Heart (tissue), 3 donors: ENCODE results near the gene LFNG.

DNA sequence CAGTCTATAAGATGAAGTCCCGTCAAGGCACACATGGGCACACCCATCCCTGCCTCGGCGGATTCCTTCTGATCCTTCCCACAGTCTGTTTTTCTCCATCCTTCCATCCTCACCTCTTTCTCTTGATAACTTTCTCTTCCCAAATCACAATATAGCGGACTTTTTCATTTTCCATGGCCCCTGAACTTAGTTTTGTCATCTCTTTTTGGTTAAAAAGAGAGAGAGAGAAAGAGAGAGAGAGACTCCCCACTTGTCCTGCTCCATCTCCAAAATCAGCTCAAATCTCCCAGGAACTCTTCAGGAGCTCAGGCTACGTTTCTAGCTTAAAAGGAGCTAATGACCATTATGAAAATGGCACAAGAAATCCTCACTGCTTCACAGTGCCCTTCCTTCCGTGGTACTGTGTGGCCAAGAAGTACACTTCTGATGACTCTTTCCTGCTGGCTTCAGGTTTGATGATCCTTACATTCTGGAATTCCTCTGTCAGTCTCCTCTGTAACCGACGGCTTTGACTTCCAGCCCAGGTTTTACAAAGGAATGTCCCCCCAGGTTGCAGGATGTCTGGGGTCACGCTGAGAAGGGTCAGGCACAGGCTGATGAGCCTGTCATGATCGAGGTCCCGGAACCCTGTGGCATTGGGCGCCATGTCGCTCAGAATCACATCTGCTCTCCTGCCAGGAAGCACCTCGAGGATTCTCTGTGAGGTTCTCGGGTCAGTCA lies 2.2 kb upstream of the MAD1L1 start:
- RAMPAGE, long total RNA, 2 experiments = no peak in any of the 2 experiments

- RAMPAGE, long total RNA, 2 experiments = no peak in any of the 2 experiments
Measured at GRCh38 chr7:2237103-2237834, 4.5 kb upstream of the MAD1L1 start.

- RAMPAGE, long total RNA, 2 experiments = no peak in any of the 2 experiments
Measured at GRCh38 chr7:2324946-2325671, 10.9 kb upstream of the SNX8 start.

DNA sequence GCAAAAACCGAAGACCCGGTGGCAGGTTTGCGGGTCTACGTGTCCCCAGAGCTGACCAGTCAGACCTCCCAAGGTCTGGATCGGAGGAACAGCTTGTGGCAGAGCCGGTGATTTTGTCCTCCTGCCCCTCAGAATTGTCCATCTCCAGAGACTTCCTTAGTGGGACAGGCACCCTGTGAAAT lies 1.0 kb downstream of the EIF3B start:
- RAMPAGE, long total RNA, 2 experiments = no peak in any of the 2 experiments

GRCh38 chr7:2378975-2379566 lies 24.3 kb upstream of the CHST12 start:
- RAMPAGE, long total RNA, 2 experiments = no peak in any of the 2 experiments

DNA sequence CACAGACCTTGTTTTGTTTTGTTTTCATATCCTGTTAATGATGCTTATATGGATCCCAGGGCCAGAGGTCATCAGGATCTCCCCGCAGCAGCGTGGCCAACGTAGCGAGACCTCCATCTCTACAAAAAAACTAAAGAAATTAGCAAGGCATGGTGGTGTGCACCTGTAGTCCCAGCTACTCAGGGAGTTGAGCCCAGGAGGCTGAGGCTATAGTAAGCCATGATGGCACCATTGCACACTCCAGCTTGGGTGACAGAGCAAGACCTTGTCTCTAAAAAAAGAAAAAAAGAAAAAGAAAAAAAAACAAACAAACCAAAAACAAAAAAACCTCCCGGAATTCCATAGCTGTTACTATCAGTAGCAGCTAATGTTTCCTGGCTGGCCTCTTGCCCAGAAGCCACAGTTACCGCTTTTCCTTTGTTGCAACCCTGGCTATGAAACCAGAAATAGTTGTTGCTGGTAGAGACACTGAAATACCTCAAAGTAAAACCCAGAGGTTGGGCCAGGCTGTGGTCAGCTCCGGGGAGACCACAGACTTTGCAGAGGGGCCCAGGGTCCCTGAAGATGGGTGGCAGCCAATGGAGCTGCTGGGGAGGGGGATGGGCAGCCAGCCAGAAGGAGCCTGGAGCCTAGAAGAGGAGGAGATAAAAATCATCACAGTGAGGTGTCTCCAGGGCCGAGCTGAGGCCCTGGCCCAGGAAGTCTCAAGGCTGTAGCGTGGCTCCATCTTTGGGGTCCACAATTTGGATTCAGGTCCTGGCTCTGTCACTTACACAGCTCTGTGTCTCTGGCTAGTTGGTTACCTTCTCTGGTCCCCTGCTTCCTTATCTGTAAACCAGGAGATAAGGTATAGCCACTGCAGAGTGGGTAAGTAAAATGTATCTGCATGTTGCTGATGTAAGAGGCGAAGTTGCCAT lies 3.5 kb upstream of the CHST12 start:
- RAMPAGE, long total RNA, 2 experiments = no peak in any of the 2 experiments

DNA sequence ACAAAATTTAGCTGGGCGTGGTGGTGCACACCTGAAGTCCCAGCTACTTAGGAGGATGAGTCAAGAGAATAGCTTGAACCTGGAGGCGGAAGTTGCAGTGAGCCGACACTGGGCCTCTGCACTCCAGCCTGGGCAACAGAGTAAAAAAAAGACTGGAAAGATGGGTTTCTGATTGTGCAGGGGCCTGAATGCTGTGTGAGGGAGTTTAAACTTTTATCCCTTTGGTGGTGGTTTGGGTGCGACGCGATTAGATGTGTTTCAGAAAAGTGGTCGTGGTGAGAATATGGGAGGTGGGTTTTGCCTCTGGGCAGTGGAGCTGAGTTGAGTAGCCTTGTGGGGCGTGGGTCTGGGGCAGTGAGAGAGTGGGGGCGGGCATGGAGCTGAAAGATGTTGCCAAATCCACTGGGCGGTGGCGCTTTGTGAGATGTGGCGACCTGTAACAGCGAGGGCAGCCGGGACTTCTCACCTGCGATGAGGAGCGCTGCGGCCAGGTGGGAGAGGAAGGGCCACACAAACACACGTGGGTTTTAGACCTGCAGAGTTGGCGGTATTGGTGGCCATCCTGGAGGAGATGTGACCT lies 2.0 kb downstream of the CHST12 start:
- RAMPAGE, long total RNA, 2 experiments = no peak in any of the 2 experiments

DNA sequence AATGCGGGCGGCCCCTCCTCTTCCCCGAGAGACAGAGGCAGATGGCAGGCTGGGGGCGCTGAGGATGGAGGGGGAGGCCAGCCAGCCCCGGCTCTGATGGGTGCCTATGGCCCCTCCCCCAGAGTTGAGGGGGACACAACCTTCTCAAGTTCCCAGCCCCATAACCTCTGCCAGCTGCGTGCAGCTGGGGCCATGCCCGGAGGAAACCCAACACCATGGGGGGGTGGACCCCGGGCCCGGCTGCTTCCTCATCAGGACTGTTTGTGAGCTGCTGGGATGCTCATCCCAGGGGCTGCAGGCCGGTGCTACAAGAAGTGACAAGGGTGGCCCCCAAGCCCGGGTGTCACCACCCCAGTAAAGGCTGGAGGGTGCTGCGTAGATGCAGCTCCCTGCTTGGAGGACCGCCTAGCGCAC lies 21.6 kb upstream of the LFNG start:
- RAMPAGE, long total RNA, 2 experiments = no peak in any of the 2 experiments

DNA sequence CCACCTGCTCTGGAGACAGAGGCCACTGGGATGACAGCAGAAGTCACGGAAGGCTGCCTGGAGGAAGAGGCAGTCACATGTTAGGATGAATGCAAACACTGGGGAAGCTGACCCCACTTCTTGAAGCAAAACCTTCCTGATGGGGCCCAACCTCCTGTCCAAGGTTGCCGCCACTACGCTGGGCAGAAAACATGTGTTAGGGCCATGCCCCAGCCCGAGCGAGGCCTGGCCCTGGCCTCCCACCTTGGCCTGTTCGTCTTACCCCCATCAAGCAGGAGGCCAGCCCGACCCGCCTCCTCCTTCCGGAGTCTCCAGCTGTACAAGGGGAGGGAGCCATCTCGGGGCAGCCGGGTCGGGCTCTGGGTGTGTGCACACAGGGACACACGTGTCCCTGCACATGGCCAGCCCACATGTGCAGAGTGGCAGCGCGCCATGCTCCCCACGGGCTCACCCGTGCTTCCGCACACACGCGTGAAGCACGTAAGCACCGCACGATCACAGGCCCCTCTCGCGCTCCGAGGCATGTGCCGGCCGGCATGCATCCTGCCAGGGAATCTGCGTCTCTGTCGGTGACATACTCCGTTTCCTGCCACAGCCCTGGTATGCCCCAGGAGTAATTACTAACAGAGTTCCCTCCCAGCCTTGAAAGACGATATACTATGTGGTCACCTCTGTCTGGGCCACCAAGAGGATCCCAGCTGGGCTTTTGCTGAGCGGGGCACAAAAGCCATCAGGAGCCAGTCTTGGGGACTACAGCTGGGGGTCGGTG lies 11.3 kb upstream of the LFNG start:
- RAMPAGE, long total RNA, 2 experiments = no peak in any of the 2 experiments

DNA sequence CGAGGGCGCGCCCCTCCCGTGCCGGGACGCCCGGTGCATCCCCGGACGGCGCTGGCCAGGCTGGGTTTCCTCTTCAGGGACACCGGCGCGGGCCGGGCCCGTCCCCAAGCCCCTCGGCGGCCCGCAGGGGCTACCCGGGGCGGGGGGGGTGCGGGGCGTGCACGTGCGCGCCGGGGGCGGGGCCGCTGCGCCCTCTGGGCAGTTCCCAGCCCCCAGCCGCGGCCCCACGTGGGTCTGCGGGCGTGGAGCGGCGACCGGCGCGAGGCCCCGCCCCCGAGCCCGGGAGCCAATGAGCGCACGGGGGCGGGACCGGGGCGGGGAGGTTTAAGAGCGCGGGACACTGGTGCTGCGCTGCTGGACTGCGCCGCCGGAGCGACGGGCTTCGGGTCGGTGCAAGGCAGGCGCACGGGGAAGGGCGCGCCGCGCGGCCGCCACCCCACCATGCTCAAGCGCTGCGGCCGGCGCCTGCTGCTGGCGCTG lies at the start of gene LFNG:
TSS of gene LFNG (plus strand) at position 354 of the 480 bp plus-strand sequence.
- RAMPAGE, long total RNA, 2 experiments = no peak in any of the 2 experiments

DNA sequence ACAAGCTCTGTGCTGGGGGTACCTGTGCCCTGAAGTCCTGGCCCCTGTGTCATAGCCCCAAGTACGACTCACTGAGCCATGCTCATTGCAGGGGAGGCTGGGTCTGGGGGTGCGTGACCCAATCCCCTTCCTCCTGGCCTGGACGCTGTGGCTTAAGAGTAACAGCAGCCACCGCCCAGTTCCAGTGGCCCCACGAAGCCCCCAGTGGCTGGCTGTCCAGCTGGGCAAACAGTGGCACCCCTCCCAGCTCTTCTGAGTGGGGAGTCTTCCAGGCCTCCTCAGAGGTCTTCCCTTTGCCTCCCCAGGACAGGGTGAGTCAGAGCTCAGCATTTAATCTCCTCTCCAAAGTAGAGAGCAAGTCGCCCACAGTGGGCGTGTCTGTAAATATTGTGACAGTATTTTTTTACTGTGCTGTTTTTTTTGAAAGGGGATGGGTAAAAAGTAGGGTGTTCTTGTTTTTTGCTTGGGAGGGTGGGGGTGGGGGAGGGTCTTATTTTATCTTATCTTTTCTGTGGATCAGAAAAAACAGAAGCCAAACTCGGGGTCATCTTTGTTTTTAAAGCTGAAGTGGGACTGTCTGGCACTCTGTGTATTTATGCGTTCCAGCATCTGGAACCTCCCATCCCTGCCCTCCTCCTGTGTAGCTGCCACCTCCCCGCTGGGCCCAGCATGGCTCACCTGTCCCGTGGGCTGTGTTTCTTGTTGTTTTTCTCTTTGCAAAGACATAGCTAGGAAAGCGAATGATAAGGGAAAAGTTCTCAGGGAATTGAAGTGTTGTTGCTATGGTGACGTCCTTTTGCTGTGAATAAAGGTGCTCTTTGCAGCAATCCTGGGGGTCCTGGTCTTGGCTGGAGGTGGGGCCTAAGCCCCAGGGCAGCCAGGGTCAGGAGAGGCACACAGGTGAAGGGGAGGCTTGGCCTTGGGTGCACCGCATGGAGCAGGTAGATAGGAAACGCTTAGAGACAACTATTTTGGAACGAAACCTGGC lies 8.3 kb downstream of the LFNG start:
- RAMPAGE, long total RNA, 2 experiments = no peak in any of the 2 experiments

DNA sequence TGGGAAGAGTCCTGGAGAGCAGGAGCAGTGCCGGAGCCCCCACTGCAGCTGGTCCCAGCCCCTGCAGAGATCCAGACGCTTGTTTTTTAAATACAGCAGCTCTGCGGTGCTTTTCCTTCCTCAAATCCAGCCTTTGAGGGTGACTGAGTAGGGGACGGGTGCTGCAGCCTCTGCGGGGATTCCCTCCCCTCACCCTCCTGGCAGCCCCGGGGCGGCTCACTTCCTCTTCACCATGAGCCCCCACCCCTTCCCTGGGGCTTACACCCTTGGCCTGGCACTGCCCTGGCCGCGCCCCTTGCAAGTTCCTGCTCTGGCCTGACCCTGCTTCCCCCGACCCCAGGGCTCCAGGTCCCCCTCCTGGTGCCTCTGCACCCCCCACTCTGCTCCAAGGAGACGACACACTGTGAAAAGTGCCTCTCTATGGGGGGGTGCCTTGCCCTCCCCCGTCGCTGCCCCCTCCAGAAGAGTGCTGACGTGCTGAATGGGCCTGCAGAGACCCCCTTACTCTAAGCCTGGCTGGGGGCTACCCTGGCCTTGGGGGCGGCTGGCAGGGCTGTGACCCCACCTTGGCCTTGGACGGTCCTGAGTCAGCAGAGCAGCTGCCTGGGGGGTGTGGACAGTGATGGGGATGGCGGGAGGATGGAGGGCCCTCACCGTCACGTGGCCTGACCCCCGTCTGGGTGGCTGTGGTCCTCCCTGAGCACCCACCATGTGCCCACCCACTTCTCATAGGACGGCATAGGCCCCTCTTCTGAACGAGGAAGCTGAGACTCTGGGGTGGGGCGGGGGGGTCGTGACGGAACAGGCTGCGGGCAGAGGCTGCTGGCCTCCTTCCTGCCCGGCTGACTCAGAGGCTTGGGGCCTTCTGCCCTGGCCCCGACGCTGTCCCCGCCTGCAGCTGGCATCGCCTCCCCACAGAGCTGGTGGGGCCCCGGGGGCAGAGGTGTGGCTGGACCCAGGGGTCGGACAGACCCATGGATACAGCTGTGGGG lies 9.8 kb downstream of the LFNG start:
- RAMPAGE, long total RNA, 2 experiments = no peak in any of the 2 experiments

GRCh38 chr7:2540859-2541133 lies 14.5 kb downstream of the BRAT1 start:
- RAMPAGE, long total RNA, 2 experiments = no peak in any of the 2 experiments

GRCh38 chr7:2645019-2645719 lies 13.4 kb downstream of the TTYH3 start:
- RAMPAGE, long total RNA, 2 experiments = no peak in any of the 2 experiments

GRCh38 chr7:2656012-2656691 lies 24.4 kb downstream of the TTYH3 start:
- RAMPAGE, long total RNA, 2 experiments = no peak in any of the 2 experiments

DNA sequence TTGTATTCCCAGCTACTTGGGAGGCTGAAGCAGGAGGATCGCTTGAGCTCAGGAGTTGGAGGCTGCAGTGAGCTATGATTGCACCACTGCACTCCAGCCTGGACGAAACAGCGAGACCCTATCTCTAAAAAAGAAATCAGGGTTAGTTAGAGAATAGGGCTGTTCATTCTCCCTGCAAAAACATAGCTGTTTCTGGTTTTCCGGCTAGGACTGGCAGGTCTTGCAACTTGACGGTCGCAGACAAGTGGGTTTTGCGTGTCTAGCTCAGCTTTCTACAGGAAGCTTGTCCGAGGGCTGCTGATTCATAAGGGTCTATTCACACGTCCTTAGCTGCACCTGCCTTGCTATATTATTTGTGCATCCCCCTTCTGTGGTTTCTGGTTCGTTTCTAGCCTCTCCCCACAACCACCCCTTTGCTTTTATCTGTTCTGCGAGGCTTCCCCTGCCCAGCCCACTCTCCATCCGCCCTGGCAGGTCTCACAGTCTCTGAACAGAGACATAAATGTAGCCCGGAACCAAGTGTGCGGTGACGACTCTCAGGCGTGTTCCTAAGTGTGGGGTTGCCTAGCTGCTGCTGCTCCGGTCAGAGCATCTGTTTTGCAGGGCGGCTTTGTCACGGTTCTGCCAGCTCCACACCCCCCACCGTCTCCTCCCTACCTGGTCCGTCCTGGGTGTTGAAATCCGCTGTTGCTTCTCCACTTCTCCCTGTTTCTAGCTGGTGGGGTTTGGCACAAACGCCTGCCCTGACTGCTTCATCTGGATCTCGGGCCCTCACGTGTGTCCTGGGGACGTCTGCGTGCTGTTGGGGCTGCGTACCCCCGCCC lies 10.9 kb downstream of the AMZ1 start:
- RAMPAGE, long total RNA, 2 experiments = no peak in any of the 2 experiments

GRCh38 chr7:2730915-2731576 lies 43.0 kb downstream of the AMZ1 start:
- RAMPAGE, long total RNA, 2 experiments = no peak in any of the 2 experiments

DNA sequence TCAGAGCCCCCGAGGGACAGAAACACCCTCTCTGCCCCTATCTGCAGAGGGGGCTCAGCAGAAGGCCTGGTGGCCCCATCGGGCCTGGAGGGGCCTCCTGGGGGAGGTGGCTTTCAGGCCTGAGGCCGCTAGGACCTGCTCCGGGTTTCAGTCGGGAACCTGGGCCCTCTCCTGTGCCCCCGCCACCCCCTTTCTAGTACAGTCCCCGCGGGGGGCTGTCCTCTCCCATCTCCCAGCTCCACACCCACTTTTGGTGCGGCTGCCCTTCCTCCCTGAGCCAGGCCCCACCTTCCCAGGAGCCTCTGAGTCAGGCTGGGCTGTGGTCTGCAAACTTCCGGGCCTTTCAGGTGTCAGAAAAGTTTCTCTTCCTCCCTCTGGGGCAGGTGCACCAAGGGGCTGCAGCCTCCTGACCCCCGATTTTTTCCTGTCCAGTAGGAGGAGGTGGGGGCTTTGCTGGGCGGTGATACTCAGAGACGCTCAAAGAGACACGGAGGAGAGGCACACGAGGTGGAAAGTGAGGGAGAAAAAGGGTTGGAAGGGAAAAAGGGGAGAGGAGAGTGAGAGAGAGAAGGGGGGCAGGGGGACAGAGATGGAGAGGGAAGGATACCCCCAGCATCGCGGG lies 664 bp downstream of the CARD11 start:
- RAMPAGE, long total RNA, 2 experiments = no peak in any of the 2 experiments

DNA sequence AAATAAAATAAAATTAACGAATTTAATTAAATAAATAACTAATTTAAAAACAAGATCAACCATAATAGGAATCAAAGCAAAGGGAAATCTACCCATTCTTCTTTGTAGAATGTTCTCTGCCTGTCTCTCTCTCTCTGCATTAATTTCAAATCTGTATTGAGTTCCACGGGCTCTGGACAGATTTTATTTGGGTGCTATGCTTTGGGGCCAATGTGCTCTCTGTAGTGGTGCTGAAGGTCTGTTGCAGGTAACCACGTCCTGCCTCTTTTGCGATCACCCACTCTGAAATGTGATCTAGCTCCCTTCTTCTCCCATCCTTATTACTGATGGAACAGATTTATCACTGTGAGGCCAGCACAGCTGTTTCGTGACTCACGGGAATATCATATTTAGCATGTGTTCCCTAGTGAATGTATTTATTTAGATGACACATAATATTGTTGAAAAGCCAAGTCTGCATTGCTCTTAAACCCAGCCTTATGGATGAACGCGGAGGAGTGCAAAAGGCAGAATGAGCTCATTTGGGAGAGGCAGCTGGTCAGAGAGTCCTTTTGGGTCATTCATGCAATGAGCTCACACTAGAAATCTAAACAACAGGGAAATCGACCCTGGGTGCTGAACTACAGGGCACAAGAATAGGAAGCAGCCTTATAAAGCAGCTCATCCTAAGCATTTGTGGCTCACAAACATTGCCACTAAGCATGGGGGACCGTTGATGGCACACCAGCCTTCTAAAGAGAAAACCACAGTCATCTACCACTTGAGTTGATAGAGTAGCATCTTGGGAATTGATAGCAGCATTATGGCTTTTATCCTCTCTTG lies 33.2 kb upstream of the SDK1 start:
- RAMPAGE, long total RNA, 2 experiments = no peak in any of the 2 experiments

DNA sequence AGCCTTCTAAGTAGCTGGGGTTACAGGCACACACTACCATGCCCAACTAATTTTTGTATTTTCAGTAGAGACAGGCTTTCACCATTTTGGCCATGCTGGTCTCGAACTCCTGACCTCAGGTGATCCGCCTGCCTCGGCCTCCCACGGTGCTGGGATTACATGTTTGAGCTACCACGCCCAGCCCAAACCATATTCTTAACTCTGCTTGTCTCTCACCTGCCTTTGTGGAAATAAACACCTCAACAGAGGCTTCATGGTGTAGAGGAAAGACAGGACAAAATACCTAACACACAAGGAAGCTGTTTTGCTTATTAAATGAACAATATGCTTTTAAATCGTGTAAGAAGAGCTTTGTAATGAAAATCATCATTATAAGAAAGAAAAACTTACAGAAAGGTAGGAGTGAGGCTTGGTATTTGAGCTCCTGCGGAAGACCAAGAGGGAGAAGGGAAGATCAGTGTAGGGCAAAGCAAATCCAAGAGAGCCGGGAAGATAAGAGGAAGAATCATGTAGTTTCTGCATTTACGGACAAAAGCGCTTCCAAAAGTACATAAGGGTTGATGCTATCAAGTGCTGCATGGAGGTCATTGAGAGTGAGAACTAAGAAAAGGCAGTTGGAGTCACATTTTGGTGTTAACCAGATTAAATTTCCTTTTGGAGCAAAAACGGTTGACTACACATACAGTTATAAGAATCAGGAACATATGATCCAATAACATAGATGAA lies 109.8 kb downstream of the SDK1 start:
- RAMPAGE, long total RNA, 2 experiments = no peak in any of the 2 experiments